Measurements from ENCODE around the genes SUCLG1, DNAH6 and TRABD2A.

GRCh38 chr2:74872085-74872596 is 38.2 kb downstream of the HK2 start:
- RRBS: no CpG with 5 or more reads among the region's 6 CpGs

DNA sequence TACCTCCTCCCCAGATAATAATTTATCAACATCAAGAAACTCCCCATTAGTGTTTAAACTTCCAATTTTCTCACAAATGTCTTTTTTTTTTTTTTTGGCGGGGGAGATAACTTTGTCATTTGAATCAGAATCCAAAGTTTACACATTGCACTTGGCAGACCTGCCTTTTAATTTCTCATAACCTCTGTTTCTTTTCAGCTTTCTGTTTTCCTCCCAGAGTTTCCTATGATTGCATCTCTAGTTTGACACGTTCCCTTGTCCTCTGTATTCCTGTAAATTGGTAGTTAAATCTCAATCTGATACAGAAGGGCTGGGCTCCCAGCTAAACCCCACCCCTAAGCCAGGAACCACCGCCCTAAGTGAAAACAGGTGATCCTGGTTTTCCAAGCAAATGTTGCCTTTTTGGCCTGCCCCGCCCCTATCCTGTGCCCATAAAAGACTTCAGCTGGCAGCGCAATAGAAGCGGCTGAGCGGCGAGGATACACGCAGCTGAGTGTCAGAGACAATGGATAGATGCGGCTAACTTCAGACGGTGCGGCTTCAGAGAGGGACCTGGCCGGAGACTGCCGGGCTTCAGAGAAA is 49.9 kb upstream of the POLE4 start:
- RRBS: no CpG with 5 or more reads among the region's 14 CpGs

DNA sequence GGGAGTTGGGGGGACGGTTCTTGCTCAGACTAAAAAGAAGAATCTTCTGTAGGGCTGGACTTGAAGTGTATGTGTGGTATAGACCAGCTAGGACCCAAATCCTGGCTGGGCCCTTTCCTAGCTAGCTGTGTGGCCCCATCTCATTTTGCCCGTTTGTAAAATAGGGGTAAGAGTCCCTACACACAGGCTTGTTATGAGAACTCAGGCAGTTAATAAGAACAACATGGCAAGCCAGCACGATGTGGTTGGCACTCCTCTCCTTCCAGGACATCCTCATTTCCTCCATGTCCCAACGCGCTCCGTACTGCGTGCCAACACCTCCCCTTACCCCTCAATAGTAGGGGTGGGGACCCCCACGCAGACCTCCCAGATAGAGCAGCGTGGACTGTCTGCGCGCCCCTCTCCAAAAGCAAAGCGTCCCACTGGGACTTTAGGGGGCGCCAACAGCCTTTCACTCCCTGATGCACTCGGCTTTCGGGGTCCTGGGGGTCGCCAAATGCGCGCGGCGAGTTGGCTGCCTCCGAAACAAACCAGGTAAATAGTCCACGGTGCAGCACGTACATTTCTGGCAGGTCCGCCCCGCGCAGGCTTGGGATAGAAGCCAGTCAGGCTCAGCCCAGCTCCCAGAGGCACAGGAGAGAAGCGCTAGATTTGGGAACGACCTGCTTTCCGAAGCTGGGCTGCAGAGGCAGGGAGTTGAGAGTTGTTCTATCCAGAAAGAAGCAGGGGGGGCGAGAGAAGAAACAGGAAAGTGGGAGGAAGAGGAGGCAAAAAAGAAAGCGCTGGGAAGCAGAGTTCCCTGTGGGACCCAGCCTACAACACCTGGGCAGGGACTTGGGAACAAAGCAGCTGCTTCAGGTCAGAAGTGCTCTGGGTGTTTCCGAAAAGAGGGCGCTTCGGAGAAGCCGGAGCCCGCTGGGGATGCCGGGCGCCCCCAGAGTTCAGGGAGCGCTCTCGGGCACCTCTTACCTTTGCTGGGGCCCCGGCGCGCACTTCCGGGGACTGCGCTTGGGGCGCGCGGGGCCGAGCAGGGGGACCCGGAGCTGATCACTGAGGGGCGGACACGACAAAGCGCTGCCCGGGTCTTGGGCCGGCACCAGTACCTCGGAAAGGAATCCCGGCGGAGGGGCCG is 662 bp downstream of the EVA1A start:
- RRBS: 2% methylated on average over 13 of the region's 59 CpGs

DNA sequence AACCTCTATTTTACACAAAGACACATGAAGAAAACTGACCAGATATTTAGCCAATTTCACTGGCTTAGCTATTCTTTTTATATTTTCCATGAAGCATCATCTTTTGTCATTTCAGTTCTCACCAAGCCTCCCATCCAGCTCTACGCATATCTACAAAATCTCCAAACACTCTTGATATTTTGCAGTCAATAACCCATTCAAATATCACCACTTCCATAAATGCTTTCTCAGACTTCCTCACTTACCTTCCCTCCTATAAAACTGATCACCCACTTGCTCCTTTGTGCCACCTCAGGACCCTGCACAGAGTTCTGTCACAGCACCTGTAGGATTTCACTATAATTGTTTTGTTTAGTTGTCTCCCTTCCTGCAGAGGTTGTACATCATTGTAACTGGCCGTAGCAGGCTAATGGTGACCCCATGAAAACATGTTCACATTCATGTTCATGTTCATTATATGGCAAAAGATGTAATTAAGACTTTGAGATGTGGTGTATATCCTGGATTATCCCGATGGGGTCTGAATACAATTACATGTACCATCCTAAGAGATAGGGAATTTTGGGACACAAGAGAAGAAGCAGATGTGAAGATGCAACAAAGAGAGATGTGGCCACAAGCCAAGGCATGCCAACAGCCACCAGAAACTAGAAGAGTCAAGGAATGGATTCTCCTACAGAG is 13.3 kb downstream of the GCFC2 start:
- RRBS: no CpG with 5 or more reads among the region's 3 CpGs

GRCh38 chr2:75702140-75702562 is 8.6 kb downstream of the GCFC2 start:
- RRBS: no CpG with 5 or more reads among the region's 4 CpGs

DNA sequence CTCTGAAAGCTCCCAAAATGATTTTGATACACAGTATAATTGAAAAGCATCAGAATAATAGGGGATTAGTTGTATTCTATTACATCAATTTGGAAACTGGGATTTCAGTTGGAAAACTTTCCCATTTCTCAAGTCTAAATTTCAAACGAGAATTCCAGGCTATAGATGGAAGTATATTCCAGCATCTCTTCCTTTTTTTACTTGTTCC is 326.9 kb upstream of the GCFC2 start:
- RRBS: no CpG with 5 or more reads among the region's 1 CpG

GRCh38 chr2:77457603-77458260 is 64.4 kb downstream of the LRRTM4 start:
- RRBS: no CpG with 5 or more reads among the region's 2 CpGs

DNA sequence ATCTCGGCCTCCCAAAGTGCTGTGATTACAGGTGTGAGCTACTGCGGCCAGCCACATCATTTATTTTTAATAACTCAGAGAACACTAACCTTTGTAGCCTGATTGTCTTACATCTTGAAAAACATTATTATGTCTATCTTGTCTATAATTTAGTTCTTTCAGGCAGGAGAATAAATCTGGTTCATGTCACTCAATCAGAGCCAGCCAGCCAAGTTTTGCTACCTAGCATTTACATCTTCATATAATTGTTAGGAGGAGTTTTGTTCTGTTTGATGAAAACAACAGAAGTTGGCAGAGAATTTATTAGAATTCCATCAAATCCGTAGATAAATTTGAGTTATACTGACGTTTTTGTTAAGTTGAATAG is 360.3 kb upstream of the REG3G start:
- RRBS: no CpG with 5 or more reads among the region's 4 CpGs

DNA sequence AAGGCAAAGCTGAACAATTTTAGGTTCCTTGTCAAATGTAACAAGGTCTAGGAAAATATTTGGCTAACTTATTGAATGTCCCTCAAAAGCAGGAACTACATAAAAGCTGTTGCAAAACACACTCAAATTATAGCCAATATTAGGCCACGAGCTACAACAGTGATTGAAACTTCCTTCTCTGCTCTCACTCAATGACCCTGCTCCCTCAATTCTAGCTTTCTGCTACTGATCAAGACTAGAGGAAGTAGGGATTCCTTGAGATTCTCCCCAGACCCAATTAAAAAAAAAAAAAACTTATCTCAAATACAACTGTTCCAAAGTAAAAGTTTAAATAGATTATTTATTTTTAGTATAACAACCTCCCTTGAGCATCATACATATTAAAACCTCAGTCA is 317.2 kb upstream of the REG3G start:
- RRBS: no CpG with 5 or more reads among the region's 1 CpG

- RRBS: 2% methylated on average over 6 of the region's 19 CpGs
These were observed 32.7 kb upstream of the REG3G start for GRCh38 chr2:78992828-78993176.

GRCh38 chr2:80520295-80520693 is 215.7 kb upstream of the LRRTM1 start:
- RRBS: no CpG with 5 or more reads among the region's 5 CpGs

GRCh38 chr2:83737451-83737821 is 721.6 kb downstream of the SUCLG1 start:
- RRBS: no CpG with 5 or more reads among the region's 1 CpG

GRCh38 chr2:84458383-84459401 is at the start of gene SUCLG1:
Gene SUCLG1 (minus strand): TSS chr2:84459280.
- RRBS: under 1% methylated on average over 23 of the region's 51 CpGs

DNA sequence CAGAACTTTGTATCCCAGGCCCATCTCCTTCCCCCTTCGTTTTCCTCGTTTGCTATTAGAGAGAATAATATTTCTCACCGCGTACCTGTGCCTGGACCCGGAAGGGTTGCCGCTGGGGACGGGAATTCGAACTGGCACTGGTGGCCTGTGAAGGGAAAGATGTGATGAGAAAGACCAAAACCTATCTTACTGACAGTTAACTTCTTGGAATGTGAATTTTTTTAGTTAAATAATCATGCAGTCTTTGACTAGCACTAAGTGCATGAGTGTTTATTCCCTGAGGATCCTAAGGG is 558 bp upstream of the SUCLG1 start:
- RRBS: no CpG with 5 or more reads among the region's 8 CpGs

- RRBS: no CpG with 5 or more reads among the region's 32 CpGs
These were observed at the start of gene DNAH6 for GRCh38 chr2:84515906-84516708. Gene DNAH6 (plus strand): TSS chr2:84516498.

DNA sequence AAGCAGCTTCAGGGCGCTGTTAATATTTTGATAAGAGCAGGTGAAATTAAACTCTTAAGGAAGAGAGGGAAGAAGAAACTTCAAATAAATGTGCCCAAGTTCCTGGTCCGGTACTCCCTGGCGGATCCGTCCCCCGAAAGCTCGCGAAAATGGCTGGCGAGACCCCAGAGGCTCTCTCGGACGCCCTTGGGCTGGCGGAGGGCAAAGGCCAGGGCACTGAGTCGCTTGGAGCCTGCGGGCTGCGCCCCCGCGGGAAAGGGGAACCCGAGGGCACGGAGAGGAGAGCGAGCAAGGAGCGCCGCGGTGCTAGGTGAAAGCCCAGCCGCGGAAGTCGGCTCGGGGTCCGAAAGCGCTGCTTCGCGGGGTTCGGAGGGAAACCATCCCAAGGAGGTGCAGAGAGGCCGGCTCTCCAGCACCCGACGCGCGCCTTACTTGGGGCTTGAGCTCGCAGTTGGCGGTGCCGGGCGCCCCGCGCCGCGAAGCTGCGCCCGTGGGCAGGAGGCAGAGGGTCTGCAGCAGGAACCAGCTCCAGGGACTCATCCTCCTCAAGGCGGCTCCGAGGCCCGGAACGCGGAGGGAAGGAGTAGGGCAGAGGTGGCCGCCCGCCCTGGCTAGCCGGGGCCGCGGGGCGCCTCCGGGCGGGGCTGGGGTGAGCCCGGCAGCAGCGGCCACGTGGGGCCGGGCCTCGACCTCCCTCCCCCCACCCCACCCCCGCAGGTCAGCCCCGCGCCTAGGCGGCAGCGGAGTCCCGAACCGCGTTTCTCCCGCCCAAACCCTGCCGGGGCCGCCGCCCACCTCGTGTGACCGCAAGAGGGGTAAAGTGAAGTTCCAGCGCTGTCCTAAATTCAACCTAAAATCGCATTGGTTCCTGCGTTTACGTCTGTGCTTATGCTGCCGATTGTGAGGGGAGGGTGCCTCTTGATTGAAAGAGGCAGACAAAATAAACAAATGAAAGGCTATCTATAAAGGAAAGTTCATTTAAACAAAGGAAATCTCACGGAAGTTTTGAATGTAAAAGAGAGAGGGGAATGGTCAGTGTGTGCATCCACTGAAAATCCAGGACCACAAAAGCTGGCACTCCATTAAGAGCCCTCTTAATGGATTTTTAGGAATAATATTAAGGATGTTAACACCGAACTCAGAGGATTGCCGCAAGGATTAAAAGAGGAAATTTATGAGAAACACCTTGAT is at the start of gene TRABD2A:
TRABD2A (minus strand) TSS at position 585 of the 1,191 bp plus-strand sequence.
- RRBS: 2% methylated on average over 31 of the region's 86 CpGs

DNA sequence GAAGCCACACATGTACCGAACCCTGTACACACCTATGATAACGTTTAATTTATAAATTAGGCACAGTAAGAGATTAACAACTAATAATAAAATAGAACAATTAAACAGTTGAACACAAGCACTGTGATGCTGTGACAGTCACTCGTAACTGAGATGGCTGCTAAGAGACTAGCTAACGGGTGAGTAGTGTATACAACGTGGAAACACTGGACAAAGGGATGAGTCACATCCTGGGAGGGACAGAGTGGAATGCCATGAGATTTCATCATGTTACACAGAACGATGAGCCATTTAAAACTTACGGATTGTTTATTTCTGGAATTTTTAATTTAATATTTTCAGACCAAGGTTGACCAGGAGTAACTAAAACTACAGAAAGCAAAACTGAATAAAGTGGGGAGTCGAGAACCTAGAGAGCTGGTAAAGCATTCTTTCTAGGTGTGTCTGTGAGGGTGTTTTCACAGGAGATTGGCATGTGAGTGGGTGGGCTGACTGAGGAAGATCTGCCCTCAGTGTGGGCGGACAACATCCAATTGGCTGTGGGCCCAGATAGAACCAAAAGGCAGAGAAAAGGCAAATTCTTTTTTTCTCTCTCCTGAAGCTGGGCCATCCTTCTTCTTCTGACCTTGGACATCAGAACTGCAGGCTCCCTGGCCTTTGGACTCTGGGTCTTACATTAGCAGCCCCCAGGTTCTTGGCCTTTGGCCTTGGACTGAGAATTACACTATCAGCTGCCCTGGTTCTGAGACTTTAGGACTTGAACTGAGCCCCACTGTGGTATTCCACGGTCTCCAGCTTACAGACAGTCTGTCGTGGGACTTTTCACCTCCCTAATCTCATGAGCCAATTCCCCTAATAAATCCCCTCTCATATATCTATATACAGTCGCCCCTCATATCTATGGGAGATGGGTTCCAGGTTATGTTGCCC is 14.6 kb downstream of the TMSB10 start:
- RRBS: no CpG with 5 or more reads among the region's 12 CpGs

GRCh38 chr2:84971316-84971537 is 266 bp downstream of the KCMF1 start:
- RRBS: 3% methylated on average over 13 of the region's 32 CpGs

DNA sequence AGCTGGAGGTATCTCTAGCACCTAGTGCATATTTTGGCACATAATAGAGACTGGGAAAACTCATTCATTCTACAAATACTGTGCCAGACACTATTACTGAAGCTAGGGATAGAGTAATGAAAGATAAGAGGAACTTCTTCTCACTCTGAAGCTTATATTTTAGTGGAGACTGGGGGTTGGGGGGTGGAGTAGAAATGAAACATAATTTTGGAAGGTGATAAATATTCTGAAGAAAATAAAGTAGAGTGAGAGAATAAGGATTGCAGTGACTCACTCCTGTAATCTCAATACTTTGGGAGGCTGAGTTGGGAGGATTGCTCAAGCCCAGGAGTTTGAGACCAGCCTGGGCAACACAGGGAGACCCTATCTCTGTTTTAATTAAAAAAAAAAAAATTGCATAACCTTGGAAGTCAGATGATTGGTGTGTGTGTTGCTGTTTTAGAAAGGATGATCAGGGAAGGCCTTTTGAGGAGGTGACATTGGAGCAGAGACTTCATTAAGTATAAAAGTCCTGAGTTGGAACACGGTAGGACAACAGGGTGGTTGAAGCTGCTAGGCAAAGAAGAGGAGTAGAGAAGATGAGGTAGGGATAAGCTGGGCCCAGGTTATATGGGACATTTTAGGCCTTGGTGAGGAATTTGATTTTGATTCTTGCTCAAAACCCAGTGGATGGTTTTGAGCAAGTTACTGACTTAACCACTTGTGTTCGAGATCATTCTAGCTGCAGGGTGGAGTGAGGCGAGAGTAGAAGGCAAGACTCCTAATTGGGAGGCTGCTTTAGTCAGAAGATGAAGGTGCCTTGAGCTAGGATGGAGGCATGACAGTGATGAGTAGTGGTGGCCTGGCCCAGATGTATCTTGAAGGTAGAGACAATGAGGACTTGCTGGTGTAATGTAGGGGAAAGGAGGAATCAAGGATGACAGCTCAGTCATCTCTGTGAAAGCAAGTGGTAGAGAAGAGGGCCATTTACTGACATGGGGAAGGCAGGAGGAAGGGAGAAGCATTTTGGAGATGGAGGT is 19.6 kb downstream of the KCMF1 start:
- RRBS: no CpG with 5 or more reads among the region's 3 CpGs

DNA sequence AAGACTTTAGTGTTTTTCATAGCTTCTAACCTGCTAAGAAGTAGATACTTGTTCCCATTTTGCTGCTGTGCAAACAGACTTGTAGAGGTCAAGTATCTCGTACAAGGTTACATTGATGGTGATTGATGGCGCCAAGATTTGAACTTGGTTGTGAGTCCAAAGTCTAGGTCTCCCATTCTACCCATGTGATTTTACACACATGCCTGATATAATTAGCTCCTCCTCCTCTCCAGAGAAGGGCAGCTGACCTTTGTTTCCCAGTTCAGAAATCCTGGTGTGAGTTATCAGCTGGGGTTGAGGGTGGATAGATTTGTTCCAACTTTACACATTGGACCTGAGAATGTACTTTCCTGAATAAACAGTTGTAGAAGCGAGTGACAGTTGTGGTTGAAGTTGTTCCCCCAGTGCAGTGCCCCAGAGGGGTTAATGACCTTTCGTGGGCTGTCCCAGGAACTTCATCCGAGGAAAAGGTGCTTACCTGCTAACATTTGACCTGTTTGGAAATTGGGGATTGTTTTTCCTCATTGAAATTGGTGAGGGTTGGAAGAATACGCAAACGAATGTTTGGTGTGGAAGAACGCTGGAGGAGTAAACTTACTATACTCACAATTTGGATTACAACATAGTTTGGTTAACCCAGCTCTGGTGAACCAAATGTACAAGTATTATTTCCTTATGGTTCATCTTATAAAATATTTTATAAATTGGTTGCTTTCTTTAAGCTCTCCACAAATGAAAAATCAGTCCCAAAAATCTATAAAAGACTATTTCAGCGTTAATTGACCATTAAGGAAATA is 10.5 kb downstream of the TCF7L1 start:
- RRBS: no CpG with 5 or more reads among the region's 9 CpGs